H7 (cell line): ENCODE measurements around a stretch of chr3.

DNA sequence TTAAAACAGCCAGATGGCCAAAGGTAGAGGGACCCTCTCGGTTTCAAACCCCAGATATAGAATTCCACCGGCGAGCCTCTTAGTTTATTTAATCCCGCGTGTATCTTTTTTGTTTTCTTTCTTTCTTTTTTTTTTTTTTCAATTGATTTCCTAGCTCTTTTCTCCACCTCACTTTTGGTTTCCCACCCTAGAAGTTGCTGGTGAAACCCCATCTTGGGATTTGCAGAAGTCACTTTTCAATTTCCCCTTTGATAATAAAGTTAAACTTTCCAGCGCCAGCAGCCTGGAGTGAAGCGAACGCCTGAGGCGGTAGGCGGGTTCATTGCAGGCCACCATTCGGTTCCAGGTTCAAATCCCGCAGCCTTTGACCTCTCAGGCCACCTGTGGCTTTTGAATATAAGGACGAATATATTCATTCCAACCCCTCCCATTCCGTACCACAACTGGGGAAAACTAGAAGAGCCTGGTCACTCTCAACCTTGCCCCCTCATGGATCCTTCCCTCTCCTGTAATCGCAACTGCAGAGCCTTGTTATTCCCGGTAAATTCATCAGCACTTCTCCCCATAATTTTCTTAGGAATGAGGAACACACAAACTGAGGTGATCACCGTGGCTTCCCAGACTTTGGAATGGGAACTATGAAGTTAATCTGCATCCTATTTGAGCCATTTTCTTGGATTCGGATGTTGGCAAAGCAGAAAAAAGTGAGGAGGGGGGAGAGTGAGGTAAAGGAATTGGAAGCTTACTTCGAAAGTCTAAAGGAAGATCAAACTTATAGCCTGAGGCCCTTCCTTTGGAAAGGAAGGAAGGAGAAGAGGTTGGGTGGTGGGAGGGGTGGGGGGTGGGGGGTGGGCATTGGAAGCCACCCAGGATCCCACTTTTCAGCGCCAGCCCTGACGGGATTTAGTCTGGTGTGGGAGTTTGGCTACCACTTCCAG, 35.2 kb downstream of the ZIC4 start:
- RAMPAGE, long total RNA: no peak

DNA sequence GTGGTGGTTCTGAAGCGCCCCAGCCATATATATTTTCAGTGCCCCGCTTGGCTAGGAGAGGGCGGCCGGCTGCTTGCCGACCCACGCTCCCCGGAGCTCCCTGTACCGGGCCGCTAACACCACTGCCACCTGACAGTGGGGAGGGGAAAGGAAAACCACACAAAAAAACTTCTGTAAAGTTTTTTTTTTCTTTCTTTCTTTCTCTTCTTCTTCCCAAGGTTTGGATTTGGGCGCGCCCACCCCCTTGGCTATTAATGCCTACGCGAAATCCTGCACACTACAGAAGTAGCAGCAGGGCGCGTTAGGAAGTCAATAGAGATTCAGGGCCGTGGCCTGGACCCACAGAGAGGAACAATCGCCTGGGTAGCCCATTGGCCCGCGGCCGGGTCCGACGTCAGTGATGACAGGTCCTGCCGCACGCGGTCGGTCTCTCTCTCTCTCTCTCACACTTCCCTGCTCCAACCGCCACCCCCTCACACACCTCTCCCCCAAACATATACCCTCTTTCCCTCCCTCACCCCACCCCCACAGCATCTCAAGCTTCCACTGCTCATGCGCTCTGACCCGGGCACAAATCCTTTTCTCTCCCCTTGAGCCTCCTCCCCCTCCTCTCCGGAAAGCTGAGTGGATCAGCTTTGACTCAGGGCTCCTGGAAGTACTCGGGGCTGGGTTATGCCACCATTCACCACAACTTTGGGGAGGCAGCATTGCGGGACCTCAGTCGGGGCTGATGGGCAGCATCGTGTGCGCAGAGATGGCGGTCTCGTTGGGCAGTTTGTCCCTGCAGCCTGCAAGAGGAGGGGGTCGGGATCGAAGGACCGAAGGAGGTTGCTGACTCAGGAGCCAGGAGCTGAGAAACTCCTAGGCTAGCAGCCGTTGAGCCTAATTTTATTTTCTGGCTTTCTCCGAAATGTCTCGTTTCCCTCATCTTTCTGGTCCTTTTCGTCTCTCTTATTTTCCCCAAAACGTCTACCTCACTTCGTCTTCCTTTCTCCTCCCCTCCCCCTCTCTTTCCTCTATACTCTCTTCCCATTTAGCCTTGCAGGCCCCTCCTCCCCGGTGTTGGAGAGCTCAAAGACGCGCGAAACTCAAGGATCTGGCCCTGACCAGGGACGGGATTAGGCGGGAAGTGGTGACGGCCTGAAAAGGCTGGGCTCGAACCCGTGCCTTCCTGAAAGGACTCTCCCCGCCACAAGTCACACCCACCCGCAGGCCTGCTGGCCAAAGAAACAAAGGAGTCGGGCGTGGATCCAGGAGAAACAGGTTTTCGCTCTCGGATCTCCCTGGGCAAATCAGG, 9.0 kb downstream of the ZIC4 start:
- RAMPAGE, long total RNA: no peak

DNA sequence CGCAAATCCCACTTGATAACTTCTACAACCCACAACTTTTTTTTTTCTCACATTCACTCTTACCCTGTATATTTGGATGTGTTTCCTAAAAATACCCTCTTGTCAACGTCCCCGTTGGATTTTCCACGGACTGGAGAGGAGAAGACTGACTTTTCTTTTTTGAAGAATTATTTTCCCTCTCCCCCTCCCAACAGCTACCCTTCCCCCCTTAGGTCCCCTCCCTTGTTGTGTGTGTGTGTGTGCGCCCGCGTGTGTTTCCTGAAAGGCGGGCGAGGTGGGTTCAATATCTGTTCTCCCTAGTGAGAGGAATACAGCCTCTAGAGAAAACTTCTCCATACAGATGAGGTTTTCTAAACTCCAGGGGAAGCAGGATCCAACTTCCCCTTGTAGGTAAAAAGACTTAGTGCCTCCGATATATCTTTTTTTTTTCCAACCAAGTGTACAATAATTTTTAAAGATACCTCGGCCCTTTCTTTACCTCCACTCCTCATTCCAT, 335 bp upstream of the ZIC4 start:
- RAMPAGE, long total RNA: no peak

- RAMPAGE, long total RNA: no peak
Measured at GRCh38 chr3:147409069-147409259, 201 bp upstream of the ZIC1 start.

DNA sequence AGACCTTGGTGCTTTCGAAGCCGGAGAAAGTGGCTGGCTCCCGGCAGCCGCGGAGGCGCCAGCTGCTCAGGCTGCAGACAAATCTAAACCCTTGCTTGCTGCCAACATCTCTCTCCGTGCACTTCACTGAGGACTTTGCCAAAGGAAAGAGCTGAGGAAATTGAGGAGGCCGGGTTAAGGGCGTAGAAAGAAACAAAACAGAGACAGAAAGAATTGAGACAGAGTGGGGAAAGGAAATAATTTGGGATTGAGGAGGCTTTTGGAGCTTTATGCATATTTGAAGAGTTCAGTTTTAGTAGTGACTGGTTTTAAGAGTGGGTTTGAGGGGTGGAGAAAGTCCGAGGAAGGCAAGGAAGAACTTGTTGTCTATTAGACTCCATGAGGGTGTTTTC, 2.2 kb downstream of the ZIC1 start:
- RAMPAGE, long total RNA: no peak

DNA sequence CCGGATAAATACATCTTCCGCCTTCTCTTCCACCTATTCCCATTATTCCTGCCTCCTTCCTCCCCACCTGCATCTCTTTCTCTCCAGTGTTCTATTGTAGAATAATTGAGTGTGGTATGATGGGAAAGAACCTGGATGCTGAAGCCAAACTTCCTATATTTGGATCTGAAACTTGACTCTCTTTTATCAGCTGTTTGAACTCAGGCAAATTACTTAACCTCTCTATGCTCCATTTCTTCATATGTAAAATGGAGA, 323.1 kb downstream of the ZIC1 start:
- RAMPAGE, long total RNA: no peak

- RAMPAGE, long total RNA: no peak
Measured at GRCh38 chr3:148077912-148078450, 619.7 kb upstream of the AGTR1 start.

- RAMPAGE, long total RNA: no peak
Measured at GRCh38 chr3:148727228-148727757, 29.6 kb downstream of the AGTR1 start.

DNA sequence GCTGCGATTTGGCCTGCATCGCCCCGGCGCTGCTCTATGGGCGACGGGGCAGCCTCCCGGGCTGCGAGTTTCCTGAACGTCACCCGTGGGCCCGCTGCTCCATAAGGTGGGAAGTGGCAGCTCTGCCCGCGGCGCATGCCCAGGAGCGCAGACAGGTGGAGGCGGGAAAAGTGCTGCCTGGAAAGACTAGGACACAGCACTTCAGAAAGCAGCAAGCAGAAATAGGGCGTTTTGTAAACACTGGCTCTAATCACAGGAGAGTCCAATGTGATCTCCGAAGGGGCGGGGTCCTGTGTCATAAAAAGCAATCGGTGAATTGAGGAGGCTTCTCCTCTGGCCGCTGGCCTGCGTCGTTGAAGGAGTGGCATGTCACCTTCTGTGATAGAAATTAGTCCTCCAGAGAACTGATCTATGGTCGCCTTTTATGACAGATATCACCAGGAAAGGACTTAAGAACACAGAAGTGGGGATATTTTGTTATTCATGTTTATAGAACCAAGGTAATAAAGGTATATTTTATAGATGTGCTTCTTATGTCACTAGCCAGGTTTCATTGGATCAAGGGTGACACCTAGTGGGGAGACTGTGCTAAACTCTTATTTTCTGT, 44.3 kb upstream of the GYG1 start:
- RAMPAGE, long total RNA: no peak

- RAMPAGE, long total RNA: no peak
Measured at GRCh38 chr3:148951551-148951883, 39.8 kb upstream of the GYG1 start.

DNA sequence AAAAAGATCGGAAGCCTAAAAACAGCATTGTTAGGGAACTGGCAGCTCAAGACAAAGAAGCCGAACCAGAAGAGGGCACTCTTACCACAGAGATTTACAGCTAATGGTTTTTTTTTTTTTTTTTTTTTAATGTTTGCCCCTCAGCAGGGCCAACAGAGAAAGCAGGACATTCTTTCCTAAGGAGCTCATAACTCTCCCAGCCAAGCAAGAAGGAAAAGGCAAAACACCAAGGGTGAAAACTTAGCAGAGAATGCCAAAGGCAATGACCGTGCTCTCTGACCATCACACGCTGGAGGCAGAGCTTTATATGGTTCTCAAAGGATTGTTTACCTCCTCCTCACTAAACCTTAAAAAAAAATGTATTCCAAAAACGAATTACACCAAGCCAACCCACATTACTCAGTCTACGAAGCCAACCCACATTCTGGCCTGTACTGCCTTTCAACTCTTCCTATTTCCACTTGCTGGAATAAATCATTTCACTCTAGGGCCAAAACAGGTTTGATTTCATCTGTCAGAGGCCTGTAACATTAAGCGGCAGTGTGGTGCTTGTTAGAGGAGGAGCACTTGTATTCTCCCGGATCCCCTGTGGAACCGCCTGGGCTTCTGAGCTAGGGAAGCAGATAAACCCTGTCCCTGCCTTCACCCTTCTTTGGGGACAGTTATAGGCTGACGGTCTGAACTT, 35.6 kb upstream of the GYG1 start:
- RAMPAGE, long total RNA: no peak

DNA sequence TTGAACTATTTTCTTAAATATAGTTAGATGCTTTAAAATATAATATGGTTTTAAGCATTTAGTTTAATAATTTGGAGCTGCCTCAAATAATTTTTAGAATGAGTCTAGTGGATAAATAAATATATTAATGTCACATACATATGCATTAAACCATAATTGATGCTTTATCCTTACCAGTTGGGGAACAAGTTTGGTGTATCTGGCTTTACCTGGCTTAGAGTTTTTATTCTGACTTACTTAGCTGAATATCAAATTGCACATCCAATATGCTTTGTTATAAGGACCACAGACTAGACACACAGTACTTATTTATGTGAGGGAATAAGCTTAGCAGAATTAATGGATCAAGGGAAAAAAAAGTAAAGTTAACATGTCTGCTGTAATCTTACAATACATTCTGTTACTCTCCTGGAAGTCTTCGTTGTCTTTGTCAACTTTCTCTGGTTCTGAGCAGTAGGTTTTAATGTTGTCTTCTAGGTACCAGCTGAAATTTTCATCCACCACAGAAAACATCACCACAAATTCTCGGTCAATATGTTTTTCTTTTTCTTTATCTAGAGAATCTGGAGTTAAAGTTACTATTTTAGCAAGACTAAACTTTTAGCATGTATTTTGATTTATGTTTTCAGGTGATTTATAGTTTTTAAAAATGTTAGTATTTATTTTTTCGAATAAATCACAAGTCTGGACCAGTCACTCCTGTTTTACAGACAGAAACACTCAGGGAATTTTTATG, 12.6 kb downstream of the CP start:
- RAMPAGE, long total RNA: no peak

GRCh38 chr3:149245711-149246009, 24.0 kb upstream of the CP start:
- RAMPAGE, long total RNA: no peak

- RAMPAGE, long total RNA: no peak
Measured at GRCh38 chr3:149339784-149340257, 6.4 kb upstream of the TM4SF18 start.

- RAMPAGE, long total RNA: no peak
Measured at GRCh38 chr3:149368777-149369996, 8.3 kb downstream of the TM4SF1 start.

DNA sequence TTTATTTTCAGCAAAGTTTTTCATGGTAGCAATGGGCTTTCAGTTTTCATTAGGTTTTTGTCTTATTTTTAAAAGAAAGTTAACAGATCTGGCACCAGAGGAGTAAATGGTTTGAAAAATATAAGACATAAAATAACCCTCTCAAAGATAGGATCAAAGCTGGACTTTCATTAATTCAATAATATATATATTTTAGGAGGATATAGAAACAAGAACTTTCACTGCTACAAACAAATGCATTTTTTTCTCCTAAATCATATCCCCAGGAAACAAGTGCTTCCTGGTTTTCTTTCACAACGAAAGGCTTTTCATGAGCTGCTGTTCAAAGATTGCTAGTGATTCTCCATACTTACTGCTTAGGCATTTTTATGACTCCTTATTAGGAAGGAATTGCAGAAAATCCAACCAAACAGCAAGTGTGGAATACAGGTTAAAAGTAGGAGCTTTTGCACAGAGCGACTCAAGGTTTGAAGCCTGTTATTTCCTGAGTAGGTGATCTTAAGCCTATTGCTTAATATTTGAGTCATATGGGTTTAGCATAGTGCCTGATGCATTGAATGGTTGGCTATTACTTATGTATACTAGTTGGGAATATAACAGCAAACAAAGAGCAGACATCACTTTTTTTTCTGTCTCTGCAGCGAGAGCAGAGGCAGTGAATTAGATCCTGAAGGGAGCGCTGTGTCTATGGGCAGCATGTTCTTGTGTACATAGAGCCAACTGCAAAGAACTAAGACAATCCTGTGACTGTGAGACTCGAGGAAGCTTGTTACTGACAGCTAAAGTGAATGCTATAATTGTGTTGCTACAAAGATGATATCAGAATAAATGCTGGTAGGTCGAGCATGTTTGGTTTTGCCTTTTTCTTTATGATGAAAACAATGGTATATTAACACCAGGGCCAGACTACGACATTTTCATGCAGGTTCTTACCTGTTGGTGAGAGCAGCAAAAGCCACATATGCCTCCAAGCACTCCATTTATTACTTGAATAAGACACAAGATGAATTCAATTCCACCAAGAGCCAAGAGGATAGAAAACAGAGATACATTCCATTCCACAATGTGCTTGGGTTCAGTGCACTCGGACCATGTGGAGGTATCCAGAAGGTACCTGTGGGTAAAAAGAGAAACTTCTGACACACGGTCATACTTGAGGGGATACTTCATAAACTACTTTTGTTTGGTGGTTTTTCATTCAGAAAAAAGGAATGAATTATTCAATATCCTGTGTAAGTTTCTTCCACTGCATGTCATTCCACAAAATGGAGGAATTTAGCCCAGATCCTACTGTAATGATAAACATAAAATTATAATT, 6.2 kb downstream of the TM4SF1 start:
- RAMPAGE, long total RNA: no peak

DNA sequence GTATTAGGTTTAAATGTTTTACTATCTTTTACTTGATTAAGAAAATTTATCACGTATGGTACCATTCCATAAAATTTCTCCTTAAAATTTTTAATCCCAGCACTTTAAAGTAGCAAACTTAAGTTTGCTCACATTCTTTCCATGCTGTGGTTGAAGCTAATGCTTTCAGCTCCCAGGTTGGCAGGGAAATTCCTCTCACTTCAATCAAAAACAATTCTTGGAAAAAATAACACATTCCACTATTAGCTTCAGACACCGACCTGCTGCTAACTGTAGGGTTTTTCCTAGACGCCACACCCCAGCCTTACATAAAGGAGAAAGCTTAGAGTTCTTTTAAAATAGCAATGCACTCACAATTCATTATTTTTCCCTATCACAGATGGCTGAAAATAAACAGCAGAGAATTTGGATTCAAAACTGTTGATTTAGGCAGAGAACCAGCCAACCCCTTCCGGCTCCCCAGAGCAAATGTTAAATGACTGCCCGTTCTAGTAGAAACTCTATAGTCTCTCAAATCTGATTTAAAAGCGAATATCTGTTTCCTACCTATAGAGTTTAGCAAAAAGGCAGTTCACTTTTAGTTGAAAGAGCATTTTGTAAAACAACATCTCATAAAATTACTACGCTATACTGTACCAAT, 752 bp downstream of the TM4SF1 start:
- RAMPAGE, long total RNA: no peak

DNA sequence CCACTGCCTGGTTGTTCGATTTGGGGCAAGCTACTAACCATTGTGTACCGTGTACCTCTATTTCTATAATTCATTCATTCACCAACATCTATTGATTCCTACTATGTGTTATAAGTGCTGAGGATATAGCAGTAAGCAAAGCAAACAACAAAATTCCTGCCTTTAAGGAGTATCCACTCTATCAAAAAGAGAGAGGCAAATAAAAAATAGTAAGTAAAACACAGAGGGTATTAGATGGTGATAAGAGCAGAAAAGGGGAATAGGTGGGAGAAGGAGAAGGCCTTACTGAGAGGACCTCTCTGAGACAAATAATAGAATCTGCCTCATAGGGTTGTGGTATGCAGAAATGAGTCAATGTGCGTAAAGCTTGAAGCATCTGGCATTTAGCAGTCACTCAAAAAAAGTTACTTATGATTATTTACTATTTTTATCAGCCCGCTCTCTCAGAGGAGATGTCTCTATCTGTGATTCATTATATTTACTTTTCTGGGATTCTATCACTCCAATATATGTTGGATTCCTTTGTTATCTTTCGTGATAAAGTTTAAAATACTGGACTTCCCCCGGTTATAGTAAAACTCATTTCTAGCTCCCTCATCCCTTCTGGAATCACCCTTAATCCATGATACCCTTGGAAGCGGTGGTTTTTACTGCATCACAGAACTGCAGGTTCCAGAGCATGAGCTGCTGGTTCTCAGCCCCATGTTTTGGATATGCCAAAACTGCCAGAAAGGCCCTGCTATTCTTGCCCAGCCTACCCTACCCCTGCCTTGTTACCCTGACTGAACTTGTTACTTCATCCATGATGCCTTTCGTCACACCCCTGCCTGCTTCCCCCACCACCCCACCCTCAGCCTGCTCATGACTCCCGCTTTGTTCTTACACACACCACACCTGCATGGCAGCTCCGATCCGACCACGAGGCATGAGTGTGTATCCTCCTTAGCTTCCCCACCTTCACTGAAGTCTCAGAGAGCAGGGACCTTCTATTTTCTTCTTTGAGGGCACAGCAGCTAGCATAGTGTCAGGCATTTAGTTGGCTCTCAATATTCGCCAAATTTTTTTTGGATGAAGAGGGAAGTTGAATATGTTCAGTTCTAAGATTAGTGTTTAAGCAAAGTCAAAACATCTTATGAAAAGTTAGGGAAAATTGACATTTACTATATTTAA, 4.8 kb upstream of the TM4SF1 start:
- RAMPAGE, long total RNA: no peak

DNA sequence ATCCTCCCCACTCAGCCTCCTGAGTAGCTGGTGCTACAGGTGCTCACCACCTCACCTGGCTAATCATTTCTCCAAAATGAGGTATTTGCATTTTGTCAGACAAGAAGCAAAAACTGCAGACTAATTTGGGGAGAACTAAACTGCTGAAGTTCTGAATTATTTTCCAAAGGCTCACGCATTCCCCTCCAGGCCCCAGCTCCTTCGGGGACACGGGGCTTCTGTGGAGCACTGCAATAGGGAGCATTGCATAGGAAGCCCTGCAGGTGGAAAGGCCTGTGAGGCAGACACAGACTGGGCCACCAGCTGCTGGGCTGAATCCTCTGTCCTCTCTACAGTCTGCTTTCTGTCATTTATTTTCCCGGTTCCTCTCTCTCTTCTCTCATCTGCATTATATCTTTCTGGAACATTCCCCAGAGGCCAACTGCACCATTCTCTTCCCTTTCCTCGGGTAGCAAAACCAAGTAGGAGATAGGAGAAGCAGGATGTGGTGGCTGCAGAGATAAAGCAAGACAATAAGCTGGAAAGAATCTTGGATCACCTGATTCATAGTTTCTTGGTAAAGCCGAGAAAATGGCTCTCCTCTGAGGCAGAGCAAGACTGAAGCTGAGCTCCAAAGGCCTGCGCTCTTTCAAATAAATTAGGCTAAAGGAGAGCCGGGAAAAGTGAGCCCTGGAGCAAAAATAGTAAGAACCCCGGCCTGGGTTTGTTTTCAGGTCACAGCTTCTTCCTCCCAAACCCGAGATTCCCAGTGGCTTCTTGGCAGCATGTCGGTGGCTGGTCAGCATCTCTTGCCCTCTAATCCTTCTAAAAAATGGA, 5.2 kb downstream of the TM4SF4 start:
- RAMPAGE, long total RNA: no peak

DNA sequence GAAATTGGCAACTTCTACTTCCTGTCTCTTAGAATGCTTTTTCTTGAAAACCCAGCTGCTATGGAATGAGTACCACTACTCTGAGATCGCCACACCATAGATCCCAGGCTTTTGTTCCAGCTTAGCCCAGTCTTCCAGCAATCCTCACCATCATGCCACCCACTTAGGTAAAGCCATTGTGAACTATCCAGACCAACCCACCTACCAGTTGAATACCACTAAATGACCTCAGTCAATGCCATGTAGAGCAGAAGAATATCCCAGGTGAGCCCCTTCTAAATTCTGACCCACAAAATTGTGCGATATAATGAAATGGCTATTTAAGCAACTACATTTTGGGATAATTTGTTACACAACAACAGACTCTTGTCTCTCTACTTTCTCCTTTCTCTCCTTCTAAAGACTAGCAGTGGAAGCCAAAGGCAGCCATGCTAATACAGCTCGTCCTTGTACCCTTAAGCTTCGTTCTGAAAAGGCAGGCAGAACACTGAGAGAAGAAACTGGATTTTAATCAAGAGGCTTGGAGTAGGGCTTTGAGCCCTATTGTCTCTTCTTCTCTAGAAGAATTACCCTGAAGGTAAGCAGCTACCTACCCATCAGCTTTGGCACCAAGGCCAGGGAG, 67.3 kb downstream of the TM4SF4 start:
- RAMPAGE, long total RNA: no peak